Ileum (tissue), 1 donor: ENCODE measurements around a stretch of chr17.

GRCh38 chr17:50753555-50754059 is 13.7 kb downstream of the ANKRD40CL start:
- PRO-cap = no peak

DNA sequence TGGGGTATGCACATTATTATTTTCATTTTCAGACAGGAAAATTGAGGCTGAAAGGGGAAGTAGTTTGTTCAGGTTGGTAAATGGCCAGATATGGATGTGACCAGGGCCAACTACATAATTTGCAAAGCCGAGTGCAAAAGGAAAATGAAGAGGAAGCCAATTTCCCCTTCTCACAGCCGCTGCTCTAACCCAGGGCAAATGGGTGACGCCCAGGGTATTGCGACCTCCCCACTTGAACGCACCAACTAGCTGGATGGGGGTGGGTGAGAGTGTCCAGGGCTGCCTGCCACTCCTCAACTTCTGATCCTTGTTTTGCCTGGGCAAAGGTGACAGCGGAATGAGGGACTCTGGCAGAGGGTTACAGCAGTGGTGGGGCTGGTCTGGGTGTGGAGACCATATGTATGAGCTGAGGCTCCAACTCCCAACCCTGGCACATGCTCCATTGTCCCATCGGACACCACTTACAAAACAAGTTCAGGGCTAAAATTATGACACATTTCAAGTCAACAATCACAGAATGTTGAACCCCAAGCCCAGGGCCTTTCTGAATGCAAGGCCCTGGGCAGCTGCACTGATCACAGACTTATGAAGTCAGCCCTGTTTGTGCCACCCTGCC is 1.7 kb downstream of the ANKRD40CL start:
- PRO-cap = bidirectional peak, plus-strand start at position 303 of the sequence, minus-strand start at position 302 of the sequence

- PRO-cap = no peak
These were observed 27.9 kb upstream of the WFIKKN2 start for GRCh38 chr17:50807391-50807998.

DNA sequence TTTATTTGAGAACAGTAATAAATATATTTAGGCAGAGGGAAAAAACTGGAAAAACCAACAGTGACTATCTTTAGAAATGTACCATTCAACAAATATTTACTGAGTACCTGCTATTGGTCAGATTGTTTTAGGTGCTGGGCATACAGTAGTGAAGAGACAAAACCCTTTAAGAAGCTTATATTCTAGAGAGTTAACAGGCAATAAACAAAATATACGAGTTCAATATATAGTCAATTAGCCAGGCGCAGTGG is 69.6 kb upstream of the TOB1 start:
- PRO-cap = no peak

DNA sequence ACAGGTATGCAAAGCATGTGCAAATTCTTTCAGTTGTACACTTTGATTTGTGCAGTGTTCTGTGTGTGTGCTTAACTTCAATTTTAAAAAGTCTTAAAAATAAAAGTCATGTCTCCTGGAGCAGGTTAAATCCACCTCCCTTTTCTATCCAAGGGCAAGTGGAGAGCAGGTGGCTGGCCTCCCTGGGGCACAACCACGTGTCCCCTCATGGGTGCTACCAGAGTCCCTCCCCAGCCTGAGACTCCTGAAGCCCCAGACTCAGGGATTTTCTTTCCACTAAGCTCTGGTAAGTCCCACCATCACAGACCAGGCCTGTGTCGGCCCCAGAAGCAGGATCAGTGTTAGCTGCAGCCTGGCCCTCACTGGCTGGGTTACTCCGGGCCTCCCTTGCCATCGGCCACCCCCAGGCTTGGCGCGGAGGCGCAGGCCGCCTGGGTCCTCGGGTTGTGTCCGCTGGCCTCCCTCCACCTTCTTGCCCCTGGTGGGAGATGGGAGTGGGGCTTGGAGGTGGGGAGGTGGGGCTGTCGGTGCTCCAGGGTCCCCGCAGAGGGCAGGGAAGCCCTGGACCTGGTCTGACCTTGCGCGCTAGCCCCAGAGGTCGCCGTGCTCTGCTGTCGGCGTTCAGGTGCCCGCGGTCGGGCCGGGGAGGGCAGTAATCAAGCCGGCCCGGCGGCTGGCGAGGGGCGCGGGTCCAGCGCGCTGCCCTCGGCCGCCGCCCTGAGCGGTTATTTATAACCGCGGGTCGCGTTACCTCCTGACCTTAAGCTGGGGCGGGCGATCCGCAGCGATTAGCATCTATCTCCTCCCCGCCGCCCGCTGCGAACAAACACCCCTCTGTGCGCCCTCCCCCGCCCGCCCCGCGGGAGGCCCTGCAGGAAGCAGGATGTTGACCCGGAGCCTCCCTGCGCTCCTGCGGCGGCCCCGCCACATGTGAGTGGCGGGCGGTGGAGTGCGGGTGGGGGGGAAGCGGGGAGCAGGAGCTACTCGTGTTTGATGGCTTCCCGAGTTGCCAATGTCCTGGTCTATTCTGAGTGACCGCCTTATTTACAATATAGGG is 78.1 kb upstream of the TOB1 start:
- PRO-cap = bidirectional peak, plus-strand start at position 338 of the sequence, minus-strand start at position 337 of the sequence; bidirectional peak, plus-strand start at position 935 of the sequence, minus-strand start at position 705 of the sequence

- PRO-cap = no peak
These were observed 100.6 kb downstream of the SPAG9 start for GRCh38 chr17:51019924-51020677.

DNA sequence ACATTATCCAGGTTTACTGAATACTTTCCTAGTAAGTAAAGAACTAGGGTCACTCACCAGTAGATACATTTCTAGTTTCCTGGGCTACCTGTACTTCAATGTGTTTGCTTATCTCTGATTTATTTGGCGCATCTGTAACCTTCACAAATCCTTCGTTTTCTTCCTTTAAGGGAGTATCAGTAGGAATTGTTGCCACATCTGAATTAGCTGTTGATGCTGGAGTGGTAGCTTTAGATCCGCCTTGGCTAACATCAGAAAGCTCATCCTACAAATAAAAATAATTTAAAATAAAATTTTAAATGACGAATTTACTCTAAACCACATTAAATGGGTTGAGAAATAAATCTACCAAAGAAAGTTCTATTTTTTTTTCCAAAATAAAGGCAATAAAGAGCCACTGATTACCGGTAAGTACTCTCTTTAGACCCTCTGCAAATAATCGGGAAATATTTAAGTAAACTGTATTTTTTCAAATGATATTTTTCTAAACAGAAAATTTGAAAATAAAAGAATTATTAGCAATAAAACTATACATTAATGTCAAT is 99.5 kb downstream of the SPAG9 start:
- PRO-cap = no peak

DNA sequence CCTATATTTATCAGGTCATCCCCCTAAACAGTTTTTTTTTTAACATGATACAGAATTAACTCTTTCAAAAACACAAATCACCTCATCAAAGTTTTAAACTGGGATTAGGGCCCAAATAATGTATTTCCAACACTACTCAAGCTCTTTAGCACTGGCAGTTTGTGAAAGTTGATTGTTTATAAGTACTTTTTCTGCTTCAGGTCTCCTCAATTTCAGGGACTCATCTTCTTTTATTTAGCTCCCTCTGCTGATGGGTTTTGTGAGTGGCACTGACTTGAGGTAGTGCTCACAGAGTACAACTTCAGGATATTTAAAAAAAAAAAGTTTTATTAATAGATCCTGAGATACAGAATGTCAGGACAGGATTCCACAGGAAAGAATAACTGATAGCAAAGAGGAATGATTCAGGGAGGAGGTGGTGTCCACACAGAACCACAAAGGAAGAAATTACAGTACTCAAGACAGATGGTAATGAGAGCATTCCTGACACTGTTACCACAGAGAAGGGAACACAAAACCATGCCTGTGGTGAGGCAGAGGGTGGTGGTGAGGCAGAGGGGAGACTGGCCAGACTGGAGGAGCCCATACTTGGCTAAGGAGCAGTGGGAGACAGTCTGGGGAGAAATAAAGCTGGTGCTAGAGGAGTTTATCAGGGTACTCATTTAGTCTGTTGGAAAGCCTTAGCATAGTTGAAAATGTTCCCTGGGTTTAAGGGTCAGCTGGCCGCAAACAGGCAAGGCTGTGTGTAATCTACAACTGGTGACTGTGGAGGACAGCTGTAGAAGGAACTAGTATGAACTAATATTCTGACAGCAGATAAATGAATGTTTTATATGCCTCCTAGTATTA is 63.7 kb downstream of the SPAG9 start:
- PRO-cap = no peak

DNA sequence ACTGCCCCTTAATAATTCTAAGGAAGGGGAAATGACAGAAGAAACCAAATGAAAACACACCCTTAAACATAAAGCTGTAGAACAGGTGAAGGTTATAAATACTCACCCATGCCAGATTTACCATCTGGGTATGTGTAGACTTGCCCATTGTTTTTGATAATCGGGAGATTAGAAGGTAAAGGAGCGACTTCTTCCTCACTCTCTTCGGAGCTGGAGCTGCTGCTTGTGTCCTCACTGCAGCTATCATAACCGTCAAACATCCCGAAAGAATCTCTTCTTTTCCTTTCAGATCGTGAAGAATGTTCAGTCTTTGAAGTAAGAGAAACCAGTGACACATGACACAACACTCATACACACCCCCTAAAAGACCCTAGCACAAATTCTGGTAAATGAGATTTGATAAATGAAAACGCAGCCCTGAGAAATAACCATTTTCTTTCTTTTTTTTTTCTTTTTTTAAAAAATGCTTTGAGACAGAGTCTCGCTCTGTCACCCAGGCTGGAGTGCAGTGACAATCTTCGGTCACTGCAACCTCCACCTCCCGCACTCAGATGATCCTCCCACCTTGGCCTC is 34.9 kb downstream of the MBTD1 start:
- PRO-cap = no peak

DNA sequence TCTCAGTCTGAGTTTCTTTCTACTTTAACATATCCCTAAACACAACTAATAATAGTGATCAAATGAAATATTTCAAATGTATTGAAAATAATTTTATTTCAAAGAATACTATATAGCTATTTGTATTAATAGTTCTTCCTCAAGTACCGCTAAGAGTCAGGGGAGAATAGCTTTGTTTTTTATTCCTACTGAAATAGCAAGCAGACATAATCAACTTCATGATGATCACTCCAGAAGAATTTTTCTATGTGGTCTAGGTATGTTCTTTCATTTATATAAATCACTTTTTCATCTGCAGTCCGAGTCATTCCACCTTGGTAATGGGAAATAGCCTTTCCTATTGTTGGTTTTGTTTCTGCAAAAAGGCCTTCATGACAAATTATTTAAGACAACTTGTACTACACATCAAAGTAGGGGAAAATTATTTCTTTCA is 453.7 kb upstream of the CA10 start:
- PRO-cap = no peak

DNA sequence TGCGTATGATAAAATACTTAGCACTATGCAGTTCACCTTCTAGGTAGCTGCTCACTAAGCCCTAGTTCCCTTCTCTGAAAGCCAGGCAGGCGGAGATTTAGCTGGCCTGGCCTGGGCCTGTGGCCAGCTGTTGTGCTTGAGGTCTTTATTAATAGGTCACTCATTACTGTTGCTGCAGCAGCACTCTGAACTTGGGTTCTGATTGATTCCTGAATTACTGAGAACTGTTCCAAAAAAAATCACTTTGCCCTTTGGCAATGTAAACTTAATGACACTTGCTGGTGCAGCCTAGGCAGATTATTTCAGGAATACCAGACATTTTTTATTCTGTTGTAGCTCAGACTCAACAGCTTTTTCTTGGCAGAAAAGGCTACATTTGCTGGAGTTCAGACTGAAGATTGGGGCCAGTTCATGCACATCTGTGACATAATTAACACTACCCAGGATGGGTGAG is 2.7 kb downstream of the TOM1L1 start:
- PRO-cap = unidirectional peak, minus-strand start at position 76 of the sequence

- PRO-cap = no peak
These were observed 1.3 kb upstream of the HLF start for GRCh38 chr17:55263435-55263801.

DNA sequence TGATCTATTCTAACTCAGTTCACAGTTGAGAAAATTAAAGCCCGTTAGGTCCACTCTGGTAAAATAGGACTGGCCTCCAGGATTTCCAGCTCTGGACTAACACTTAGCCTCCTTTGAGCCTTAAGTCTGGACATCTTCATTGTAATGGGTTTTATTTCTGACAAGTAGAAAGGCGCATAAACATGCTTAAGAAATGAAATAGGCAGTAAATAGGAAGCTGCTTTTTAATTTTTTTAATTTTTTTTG is 1.9 kb downstream of the DGKE start:
- PRO-cap = no peak

GRCh38 chr17:56836720-56837134 is 2.8 kb downstream of the DGKE start:
- PRO-cap = no peak

GRCh38 chr17:56903986-56904790 is 9.7 kb downstream of the TRIM25 start:
- PRO-cap = no peak

- PRO-cap = no peak
These were observed 15.4 kb downstream of the MSI2 start for GRCh38 chr17:57271679-57272204.

GRCh38 chr17:57295093-57296355 is 39.2 kb downstream of the MSI2 start:
- PRO-cap = no peak

DNA sequence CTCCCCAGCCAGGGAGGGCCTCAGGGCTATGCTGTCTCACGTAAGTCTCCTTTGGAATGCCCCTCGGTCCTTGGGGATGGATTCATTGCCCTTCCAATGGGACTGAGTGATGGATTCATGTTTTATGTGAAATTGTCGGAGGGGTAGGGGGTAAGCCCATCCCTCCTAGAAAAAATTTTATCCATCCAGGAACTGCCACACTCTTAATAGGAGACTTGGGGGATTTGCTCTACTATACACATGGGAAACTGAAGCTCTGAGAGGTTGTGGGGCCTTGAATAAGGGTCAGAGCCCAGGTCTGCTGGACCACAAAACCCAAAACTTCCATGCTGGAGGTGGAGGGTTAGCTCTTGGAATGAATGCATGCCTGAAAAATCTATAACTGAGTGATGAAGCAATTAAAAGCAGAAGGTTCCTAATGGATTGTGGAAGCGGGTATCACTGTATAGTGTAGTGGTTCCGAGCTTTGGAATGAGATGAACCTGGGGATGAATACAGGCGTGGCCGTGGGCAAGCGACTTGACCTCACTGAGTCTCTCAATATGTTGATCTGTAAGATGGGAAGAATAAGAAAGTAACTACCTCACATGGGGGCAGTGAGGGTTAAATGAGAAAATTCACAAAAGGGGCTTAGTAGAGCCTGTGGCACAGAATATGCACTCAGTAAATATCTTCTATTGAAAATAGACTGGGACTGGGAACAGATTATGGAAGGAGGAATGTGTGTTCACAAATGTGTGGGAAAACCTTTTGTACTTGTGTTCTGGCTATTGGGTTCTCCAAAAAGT is 179.6 kb downstream of the MSI2 start:
- PRO-cap = no peak

DNA sequence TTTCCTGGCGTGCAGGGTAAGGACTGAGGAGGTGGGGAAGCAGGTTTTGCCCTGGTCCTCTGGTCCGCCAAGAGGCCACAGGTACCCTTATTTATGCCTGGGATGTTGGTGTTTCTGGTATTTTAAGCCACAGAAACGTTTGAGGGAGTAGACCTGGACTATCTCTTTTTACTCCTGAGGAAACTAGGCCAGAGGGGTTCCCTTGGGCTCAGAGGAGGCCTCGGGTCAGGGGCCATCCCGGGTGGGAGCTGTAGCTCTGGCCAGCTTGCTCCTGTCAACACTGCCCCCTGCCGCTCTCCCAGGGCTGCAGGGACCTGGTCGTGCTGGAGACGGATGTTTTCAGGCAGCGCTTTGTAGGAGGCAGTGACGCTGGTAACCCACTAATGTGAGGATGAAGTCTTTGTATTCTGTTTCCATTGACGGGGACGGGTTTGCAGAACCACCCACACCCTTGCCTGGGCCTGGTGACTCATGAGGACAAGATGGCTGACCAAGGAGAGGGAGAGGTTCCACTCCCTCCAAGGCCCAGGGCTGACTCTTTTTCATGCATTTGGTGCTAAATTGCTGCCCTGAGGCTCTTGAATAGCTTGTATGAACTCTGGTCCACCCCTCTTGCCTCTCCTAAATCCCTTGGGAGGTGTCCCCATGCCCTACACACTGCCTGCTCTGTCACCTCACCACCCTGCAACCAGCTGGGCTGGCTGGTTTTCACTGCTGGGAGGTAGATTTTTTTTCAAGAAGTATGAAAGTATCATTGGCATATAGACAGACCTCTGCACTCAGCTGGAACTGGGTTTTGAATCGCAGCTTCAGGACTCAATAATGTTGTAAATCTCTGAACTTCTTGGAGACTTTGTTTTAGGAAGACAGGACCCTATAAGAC is 184.6 kb downstream of the MSI2 start:
- PRO-cap = no peak

GRCh38 chr17:57846280-57846674 is 3.6 kb downstream of the MRPS23 start:
- PRO-cap = no peak